Placental epithelial cell (primary cell): Measurements from ENCODE around the gene CD3D.

- CAGE, long polyA plus RNA, result no peak
Observed at GRCh38 chr11:117928802-117929212, 395 bp downstream of the TMPRSS13 start.

DNA sequence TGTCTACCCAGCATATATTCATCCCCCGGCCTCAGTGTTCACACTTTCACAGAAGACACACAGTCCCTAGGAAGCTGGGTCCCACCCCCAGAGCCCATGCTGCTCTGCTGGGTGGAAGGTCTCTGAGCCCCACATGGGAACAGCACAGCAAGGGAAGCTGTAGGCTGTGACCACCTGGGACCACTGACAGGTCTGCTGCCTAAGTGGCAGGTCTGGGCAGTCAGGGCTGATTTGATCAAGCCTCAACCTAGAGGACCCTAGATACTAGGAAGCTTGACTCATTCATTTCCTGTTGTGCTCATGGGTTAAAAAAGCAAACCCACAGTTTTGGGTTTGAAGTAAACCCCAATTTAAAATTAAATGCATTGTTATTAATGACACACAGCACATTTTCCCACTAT, 16.9 kb downstream of the IL10RA start:
- CAGE, long polyA plus RNA, result no peak

DNA sequence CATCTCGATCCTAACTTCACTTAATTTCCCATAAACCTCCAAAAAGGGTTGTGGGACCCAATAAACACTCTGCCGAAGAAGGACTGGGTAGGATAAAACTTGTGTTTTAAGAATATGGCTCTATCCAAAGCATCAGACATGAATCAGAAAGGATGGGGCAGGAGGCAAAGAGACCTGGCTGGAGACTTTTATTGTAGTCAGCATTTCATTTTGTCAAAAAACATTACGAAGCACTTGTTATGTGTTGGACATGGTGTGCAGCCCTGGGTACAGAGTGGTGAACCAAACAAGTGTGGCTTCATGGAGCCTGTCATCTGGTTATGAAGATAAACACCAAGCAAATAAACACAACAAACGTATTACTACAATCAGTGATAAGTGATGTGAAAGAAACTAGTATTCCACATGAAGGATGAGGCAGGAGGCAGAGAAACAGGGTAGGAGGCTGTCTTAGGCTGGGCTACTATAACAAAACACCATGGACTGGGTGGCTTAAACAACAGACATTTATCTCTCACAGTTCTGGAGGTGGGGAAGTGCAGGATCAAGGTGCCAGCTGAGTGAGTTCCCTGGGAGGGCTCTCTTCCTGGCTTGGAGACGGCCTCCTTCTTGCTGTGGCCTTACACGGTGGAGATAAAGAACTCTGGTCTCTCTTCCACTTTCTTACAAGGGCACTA, 17.4 kb downstream of the IL10RA start:
- CAGE, long polyA plus RNA, result no peak

- CAGE, long polyA plus RNA, result no peak
Observed at GRCh38 chr11:118009784-118010492, 23.7 kb downstream of the IL10RA start.

GRCh38 chr11:118046625-118046991, 30.3 kb upstream of the TMPRSS4 start:
- CAGE, long polyA plus RNA, result no peak

- CAGE, long polyA plus RNA, result no peak
Observed at GRCh38 chr11:118232916-118233434, 8.2 kb upstream of the JAML start.

- CAGE, long polyA plus RNA, result no peak
Observed at GRCh38 chr11:118264798-118265285, 745 bp upstream of the MPZL2 start.

- CAGE, long polyA plus RNA, result no peak
Observed at GRCh38 chr11:118342527-118342931, at the start of gene CD3D. Gene CD3D, minus strand, starts transcription at chr11:118342705.

- CAGE, long polyA plus RNA, result no peak
Observed at GRCh38 chr11:118359816-118360062, 339 bp downstream of the UBE4A start.

- CAGE, long polyA plus RNA, result no peak
Observed at GRCh38 chr11:118434988-118435834, 1.1 kb upstream of the KMT2A start.

- CAGE, long polyA plus RNA, result no peak
Observed at GRCh38 chr11:118437019-118437869, 952 bp downstream of the KMT2A start.

DNA sequence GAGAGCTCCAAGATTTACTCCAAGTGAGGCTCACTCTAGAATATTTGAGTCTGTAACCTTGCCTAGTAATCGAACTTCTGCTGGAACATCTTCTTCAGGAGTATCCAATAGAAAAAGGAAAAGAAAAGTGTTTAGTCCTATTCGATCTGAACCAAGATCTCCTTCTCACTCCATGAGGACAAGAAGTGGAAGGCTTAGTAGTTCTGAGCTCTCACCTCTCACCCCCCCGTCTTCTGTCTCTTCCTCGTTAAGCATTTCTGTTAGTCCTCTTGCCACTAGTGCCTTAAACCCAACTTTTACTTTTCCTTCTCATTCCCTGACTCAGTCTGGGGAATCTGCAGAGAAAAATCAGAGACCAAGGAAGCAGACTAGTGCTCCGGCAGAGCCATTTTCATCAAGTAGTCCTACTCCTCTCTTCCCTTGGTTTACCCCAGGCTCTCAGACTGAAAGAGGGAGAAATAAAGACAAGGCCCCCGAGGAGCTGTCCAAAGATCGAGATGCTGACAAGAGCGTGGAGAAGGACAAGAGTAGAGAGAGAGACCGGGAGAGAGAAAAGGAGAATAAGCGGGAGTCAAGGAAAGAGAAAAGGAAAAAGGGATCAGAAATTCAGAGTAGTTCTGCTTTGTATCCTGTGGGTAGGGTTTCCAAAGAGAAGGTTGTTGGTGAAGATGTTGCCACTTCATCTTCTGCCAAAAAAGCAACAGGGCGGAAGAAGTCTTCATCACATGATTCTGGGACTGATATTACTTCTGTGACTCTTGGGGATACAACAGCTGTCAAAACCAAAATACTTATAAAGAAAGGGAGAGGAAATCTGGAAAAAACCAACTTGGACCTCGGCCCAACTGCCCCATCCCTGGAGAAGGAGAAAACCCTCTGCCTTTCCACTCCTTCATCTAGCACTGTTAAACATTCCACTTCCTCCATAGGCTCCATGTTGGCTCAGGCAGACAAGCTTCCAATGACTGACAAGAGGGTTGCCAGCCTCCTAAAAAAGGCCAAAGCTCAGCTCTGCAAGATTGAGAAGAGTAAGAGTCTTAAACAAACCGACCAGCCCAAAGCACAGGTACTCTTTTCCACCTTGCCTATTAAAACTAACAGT, 37.3 kb downstream of the KMT2A start:
- CAGE, long polyA plus RNA, result no peak

GRCh38 chr11:118488411-118488893, 38.8 kb upstream of the TTC36 start:
- CAGE, long polyA plus RNA, result no peak

GRCh38 chr11:118495481-118495837, 31.8 kb upstream of the TTC36 start:
- CAGE, long polyA plus RNA, result no peak

DNA sequence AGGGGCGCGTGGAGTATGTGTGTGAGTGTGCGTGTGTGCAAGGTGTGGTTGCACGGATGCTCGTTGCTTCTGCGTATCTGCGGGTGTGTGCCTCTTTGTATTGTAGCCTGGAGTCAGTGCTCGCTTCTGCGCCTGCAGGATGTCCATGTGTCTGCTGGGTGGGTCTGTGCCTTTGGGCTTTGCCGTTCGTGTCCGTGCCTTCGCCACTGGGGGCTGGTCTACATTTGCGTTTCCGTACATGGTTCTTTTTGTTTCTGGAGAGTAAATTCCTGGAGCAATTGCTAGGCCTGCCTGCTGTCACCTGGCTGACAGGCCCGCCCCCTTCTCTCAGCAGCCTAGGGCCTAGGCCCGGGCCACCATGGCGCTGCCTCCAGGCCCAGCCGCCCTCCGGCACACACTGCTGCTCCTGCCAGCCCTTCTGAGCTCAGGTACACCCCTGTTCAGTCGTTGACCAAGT, 480 bp downstream of the TMEM25 start:
- CAGE, long polyA plus RNA, result no peak

DNA sequence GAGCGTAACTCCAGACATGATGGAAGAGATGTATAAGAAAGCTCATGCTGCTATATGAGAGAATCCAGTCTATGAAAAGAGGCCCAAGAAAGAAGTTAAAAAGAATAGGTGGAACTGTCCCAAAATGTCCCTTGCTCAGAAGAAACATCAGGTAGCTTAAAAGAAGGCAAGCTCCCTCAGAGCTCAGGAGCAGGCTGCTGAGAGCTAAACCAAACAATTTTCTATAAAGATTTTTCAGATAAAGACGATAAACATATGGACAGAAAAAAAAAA, 4.4 kb downstream of the IFT46 start:
- CAGE, long polyA plus RNA, result no peak

DNA sequence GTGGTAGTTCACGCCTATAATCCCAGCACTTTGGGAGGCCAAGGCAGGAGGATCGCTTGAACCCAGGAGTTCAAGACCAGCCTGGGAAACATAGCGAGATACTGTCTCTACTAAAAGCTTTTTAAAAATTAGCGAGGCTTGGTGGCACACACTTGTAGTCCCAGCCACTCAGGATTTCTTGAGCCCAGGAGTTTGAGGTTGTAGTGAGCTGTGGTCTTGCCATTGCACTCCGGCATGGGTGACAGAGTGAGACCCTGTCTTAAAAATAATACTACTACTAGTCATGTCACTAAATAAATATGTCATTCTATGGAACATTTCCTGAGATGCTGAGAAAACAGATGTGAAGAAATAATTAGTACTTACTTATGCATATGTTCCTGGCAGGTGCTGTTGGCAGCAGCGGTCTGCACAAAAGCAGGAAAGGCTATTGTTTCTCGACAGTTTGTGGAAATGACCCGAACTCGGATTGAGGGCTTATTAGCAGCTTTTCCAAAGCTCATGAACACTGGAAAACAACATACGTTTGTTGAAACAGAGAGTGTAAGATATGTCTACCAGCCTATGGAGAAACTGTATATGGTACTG, 8.7 kb downstream of the ARCN1 start:
- CAGE, long polyA plus RNA, result no peak

- CAGE, long polyA plus RNA, result no peak
Observed at GRCh38 chr11:118688233-118688905, 8.9 kb upstream of the TREH start.

DNA sequence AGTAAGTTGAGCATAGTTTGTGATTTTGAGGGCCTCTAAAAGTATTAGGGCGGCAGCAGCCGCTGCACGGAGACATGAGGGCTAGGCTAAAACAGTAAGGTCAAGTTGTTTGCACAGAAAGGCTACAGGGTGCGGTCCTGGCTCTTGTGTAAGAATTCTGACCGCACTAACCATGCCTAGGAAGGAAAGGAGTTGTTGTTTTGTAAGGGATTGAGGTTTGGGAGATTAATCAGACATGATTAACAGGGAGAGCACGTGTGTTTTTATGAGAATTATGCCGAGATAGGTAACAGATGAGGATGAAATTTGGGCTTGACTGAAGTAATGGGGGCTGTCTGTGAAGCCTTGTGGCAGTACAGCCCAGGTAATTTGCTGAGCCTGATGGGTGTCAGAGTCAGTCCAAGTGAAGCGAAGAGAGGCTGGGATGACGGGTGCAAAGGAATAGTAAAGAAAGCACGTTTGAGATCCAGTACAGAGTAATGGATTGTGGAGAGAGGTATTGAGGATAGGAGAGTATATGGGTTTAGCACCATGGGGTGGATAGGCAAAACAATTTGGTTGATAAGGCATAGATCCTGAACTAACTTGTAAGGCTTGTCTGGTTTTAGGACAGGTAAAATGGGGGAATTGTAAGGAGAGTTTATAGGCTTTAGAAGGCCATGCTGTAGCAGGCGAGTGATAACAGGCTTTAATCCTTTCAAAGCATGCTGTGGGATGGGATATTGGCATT, 39.7 kb upstream of the TREH start:
- CAGE, long polyA plus RNA, result no peak

- CAGE, long polyA plus RNA, result no peak
Observed at GRCh38 chr11:118751315-118752491, 39.3 kb downstream of the DDX6 start.